Measurements from ENCODE around the gene C2orf15.

DNA sequence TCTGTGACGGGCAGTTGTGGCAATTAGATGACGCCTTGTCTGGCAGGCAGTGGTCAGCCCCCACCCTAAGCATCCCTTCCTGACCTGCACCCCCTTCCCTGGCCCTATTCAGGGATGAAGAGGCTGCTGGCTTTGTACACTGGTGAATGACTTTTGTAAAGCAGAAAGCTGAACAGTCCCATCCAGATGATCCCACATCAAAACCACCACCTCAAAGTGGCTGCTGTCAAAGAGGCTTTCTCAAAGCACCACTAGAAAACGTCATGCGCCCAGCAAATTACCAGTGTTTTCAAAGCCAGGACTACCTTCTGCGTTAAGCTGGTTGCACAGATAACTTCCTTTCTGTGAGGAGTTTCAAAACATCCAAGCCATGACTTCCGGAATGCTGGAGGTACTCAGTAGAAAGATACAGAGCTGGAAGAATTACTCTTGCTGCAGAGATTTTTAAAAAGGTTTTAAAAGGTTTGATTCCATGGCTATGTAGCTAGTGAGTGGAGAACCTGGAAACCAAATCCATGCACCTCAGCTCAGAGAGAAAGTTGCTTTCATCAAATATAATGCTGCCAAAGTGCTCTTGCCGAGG, 23.5 kb downstream of the FAM178B start:
- PRO-cap, 2 experiments: peak in 2 of 2 experiments; most common plus-strand start position 272 of the sequence (in 1); most common minus-strand start position 148 of the sequence (in 2)

DNA sequence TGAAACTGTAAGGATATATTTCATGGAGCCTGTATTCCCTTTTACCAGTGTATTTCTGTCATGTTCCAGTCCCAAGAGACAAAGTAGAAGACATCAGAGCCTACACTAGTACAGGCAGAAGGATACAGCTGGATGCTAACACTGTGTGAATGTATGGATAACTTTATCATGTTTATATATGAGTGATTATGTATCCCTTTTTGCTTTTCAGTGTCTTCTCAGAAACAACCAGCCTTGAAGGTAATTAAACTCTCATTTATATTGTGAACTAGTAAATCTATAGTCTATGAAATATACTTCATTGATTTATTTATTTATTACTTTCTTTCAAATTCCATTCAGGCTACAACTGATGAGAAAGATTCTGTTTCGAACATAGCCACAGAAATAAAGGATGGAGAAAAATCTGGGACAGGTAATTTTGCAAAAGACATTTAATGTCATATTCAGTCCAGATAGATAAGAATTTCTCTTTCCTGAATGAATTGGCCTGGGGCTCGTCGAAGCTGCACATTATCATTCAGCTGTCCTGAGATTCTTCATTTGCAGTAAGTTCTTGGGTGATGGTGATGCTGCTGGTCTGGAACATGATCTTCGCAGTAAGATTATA, 77.9 kb downstream of the ANKRD36 start:
- PRO-cap, 2 experiments: no peak in any of the 2 experiments

- PRO-cap, 2 experiments: no peak in any of the 2 experiments
These were observed 81.7 kb downstream of the ANKRD36 start for GRCh38 chr2:97194668-97195123.

- PRO-cap, 2 experiments: no peak in any of the 2 experiments
These were observed 4.4 kb downstream of the C2orf92 start for GRCh38 chr2:97673522-97674636.

- PRO-cap, 2 experiments: peak in 1 of 2 experiments; most common plus-strand start chr2:97760303 (in 1)
These were observed 46.8 kb downstream of the ZAP70 start for GRCh38 chr2:97760203-97760487.

GRCh38 chr2:97815140-97815497, 101.7 kb downstream of the ZAP70 start:
- PRO-cap, 2 experiments: no peak in any of the 2 experiments

GRCh38 chr2:97869053-97869951, 126.4 kb downstream of the TMEM131 start:
- PRO-cap, 2 experiments: no peak in any of the 2 experiments

- PRO-cap, 2 experiments: no peak in any of the 2 experiments
These were observed 125.4 kb downstream of the TMEM131 start for GRCh38 chr2:97870233-97870916.

- PRO-cap, 2 experiments: no peak in any of the 2 experiments
These were observed 109.3 kb downstream of the TMEM131 start for GRCh38 chr2:97886202-97887093.

GRCh38 chr2:98158140-98158848, 71.3 kb downstream of the VWA3B start:
- PRO-cap, 2 experiments: no peak in any of the 2 experiments

GRCh38 chr2:98294145-98294779, 52.0 kb upstream of the CNGA3 start:
- PRO-cap, 2 experiments: no peak in any of the 2 experiments

GRCh38 chr2:98299155-98300082, 46.8 kb upstream of the CNGA3 start:
- PRO-cap, 2 experiments: no peak in any of the 2 experiments

DNA sequence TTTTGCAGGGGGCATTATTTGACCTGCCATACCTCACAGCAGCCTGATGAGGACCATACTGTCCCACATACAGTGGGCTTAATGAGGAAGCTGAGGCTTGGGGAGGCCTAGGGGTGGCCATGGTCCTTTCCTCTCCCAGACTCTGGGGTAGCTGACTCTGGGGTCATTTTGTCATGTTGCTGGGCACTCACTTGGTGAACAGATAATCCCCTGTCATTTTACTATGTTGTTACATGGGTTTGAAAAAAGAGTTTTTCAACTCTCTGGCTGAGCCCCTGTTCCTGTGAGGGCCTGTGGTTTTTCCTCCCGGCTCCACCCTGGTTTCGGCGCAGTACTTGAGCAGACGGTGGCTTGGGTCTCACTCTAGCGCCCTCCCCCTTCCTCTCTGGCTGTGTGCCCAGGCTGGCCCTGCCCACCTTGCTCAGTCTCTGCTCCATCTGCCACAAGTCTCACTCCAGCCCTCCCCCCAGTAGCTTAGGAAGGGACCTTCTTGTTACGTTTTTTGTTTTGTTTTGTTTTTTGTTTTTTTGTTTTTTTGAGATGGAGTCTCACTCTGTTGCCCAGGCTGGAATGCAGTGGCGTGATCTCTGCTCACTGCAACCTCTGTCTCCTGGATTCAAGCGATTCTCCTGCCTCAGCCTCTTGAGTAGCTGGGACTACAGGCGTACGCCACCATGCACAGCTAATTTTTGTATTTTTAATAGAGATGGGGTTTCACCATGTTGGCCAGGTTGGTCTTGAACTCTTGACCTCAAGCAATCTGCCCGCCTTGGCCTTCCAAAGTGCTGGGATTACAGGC, 21.1 kb downstream of the INPP4A start:
- PRO-cap, 2 experiments: peak in 2 of 2 experiments; most common plus-strand start position 331 of the sequence (in 1); most common minus-strand start position 337 of the sequence (in 2)

DNA sequence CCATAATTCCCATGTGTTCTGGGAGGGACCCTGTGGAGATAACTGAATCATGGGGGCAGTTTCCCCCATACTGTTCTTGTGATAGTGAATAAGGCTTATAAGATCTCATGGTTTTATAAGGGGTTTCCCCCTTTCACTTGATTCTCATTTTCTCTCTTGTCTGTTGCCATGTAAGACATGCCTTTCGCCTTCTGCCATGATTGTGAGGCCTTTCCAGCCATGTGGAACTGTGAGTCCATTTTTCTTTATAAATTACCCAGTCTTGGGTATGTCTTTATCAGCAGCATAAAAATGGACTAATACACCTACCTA, 51.1 kb downstream of the UNC50 start:
- PRO-cap, 2 experiments: peak in 2 of 2 experiments; most common plus-strand start position 147 of the sequence (in 2); most common minus-strand start position 72 of the sequence (in 2)

DNA sequence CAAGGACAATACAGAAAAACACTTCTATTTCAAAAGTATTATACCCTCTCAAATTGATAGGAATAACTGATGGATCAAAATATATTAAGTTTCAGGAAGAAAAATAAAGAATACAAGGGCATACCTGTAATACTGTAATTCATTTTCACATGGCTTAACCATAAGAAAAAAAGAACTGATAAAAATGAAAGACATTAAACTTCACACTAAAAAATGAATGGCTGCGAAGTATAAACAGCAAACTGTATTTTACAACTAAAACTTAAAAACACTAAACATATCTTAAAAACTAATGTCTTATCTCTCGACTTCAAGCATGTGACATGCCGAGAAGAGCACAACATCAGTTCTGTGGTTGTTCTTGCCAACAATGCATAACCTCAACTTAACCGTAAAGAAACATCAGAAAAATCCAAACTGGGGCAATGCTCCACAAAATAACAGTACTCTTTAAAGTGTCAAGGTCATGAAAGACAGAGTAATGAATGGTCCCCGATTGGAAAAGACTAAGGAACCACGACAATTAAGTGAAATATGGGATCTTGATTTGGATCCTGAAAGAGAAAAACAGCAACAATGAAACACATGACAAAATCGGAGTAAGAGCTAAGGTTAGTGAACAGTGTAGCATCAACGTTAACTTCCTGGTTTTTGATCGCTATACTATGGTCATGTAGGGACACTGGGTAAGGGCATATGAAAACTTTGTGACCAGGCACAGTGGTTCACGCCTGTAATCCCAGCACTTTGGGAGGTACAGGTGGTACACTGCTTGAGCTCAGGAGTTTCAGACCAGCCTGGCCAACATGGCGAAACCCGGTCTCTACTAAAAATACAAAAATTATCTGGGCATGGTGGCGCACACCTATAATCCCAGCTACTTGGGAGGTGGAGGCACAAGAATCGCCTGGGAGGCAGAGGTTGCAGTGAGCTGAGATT, 55.1 kb downstream of the UNC50 start:
- PRO-cap, 2 experiments: peak in 2 of 2 experiments; most common plus-strand start position 443 of the sequence (in 1); most common minus-strand start position 351 of the sequence (in 2)

DNA sequence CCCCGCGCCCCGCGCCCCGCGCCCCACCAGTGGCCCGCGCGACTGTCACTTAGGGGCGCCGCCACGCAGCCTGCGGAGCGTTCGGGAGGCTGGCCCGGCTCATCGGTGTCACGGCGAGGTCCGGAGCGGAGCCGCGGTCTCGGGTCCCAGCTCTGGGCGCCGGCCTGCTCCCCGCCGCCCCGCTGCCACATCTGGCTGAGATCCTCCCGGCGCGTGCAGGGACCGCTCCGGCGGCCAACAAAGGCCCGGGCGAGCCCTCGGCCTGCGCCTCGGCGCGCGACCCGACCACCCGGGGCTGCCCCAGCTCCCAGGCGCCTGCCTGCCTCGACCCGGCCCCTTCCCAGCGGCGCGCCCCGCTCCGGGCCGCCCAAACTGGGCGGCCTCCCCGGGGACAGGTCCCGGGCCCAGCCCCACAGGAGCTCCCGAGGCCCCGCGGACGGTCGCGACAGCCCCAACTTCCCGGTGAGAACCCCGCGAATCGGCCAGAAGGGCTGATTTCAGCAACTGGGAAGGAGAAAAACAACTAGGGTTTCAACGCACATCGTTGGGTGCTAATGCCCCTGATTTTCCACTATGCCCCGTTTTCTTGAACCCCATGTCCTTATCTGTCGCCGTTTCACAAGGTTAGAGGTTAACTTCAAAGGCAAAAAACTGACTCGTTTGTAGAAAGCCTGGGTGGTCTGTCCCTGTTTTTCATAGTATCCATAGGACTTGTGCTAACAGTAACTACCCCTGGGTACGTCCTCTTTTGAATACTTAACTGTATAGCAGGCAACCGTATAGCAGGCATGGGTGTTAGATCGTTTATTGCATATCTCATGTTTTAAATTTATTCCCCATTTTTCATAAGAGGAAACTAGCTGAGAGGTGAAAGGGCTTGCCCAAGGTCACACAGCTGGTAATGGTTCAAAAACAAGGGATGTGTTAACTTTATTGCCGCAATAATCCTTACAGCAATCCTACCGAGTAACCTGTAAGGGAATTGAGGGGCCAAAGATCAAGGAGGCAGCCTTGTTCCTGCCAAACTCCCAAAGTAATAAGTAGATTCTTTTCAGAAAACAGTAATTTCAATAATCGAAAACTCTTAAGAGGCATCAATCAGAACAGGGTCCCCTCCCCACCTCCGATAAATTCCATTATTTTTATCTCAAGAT, 679 bp upstream of the MGAT4A start:
- PRO-cap, 2 experiments: peak in 2 of 2 experiments; most common plus-strand start position 102 of the sequence (in 2); most common minus-strand start position 575 of the sequence (in 2)

DNA sequence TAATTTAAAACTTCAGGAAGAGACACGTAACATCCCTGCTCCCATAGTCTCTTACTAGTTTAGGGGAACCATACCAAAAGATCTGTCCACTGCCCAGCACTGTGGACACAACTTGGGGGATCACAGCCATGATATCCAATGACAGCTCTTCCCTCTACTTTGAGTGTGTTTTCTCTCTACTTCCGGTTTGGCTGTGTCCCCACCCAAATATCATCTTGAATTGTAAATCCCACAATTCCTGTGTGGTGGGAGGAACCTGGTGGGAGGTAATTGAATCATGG, 1.5 kb upstream of the MGAT4A start:
- PRO-cap, 2 experiments: no peak in any of the 2 experiments

DNA sequence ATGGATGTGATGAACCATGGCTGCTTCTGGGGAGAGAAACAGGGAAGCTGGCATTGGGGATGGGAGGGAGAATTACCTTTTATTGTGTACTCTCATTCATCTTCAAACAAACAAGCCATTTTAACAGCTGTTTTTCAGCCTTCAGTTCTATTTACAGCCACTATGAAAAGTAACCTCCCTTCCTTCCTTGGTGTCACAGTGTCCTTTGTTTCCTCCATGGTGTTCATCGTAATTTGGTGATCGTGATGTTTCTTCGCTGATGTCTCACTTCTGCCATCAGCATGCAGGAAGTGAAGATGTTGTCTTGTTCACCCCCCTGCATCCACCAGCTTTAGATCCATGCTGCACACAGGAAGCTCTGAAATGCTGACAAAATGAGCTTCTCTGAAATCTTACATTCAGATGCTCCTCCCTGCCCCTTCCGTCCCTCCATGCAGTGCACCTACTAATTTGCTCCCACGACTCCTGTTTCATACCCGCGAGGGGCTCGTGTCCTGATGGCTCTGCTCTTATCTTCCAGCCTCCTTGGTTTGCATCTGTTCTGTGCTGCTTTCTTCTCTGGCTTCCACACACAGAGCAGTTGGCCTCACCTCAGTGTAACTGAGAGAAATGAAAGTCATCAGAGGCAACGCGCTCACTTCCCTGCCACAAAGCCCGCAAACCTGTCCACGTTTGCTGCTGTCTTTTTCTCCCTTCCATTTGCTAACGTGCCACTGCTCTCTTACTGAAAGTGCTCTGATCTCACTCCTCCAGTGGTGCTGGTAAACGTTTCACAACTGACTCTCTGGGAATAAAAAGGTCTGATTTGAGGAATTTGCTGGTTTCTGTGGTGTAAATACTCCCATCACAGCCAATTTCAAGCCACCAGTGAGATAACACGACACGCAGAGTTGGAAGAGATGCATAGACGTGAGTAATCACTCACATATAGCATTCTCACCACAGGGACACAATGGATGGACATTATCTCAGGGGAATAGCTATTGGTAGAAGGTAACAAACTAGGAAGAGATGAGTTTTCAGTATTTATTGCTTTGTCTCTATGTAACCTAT, 40.9 kb upstream of the MGAT4A start:
- PRO-cap, 2 experiments: peak in 2 of 2 experiments; most common plus-strand start position 473 of the sequence (in 2); most common minus-strand start position 368 of the sequence (in 2)

- PRO-cap, 2 experiments: peak in 2 of 2 experiments; most common plus-strand start chr2:99141386 (in 2); most common minus-strand start chr2:99141149 (in 2)
These were observed at the start of gene C2orf15 for GRCh38 chr2:99140986-99142140. TSS of gene C2orf15 (plus strand) at chr2:99141707.

GRCh38 chr2:99155767-99156372, 1.1 kb downstream of the LIPT1 start:
- PRO-cap, 2 experiments: peak in 2 of 2 experiments; most common minus-strand start chr2:99155897 (in 2)